Measurements from ENCODE around the genes TNFSF18 and ZBTB37.

DNA sequence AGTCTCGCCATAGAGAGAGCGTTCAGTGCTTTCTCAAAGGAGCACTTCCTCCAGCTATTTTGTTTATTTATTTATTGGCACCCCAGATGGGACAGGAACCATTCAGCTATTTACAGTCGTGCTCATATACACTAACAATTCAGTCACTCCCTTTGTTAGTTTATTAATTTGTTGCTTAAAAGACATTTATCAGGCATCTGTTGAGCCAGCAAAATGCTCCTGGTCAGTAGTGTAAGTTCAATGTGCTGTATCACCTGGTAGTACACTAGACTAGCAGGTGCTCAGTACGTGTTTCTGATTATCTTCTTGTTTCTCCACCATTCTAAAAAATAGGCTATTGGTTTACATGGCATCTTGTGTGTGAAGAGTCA lies 156.2 kb downstream of the DNM3 start:
- PRO-cap, result no peak

- PRO-cap, result no peak
Measured at GRCh38 chr1:172109074-172110025, 268.1 kb downstream of the DNM3 start.

GRCh38 chr1:172399197-172399784 lies 21.2 kb upstream of the C1orf105 start:
- PRO-cap, result unidirectional peak, minus-strand start at chr1:172399468; unidirectional peak, minus-strand start at chr1:172399531

DNA sequence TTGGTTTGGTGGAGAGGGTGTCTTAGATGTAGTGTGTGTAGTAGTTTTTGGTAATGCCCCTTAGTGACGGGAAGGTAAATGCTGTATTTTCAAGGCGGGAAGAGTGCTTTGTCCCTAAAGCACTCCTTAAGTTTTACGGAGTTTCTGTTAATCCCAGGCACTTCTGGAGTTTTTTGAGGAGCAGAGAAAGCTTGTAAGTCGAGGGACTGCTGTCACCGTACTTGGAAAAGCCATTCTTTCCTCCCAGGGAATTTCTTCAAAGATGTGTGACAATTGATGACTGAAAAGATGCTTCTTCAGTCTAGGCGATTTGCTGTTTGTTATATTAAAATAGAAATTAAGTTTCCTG lies 1.1 kb downstream of the SUCO start:
- PRO-cap, result no peak

DNA sequence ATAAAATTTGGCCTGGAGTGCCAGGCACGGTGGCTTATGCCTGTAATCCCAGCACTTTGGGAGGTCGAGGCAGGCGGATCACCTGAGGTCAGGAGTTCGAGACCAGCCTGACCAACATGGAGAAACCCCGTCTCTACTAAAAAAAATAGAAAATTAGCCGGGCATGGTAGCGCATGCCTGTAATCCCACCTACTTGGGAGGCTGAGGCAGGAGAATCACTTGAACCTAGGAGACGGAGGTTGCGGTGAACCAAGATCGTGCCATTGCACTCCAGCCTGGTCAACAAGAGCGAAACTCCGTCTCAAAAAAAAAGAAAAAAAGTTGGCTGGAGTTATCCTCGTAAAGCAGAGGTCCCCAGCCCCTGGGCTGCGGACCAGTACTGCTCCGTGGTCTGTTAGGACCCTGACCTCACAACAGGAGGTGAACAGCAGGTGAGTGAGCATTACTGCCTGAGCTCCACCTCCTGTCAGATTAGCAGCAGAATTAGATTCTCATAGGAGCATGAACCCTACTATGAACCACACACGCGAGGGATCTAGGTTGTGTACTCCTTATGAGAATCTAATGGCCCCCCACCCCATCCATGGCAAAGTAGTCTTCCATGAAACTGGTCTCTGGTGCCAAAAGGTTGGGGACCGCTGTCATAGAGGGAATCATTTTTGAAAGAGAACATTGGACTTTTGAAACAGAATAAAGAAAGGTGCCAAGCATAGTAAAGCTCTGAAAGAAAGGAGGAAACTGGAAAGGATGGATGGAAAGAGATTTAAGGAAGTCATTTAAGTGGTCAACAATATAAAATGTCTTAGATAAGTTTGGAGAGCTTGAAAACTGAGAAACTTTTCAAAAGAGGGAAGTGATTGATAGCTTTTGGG lies 9.4 kb downstream of the SUCO start:
- PRO-cap, result no peak

DNA sequence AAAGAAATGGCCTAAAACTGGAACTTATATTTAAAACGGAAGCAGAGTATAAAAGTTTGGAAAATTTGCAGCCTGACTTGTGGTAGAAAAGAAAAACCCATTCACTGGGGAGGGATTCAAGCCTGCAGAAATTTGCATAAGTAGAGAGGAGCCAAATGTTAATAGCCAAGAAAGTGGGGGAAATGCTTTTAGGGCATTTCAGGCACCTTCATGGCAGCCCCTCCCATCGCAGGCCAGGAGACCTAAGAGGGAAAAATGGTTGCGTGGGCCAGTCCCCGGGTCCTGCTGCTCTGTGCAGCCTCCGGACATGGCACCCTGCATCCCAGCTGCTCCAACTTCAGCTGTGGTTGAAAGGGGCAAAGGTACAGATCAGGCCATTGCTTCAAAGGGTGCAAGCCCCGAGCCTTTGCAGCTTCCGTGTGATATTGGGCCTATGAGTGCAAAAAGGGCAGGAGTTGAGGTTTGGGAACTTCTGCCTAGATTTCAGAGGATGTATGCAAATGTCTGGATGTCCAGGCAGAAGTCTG lies 30.7 kb downstream of the SUCO start:
- PRO-cap, result no peak

- PRO-cap, result no peak
Measured at GRCh38 chr1:172775600-172776373, 116.9 kb downstream of the FASLG start.

DNA sequence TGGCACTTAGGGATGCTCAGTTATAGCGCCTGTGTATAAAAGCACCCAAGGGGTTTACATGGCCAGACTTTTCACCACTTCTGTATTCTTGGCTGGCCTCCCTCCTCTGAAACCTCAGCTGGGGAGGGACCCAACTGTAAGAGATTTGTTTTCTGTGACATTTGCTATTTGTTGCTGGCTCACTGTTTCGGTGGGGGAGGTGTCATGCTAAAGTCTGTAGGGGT lies 159.9 kb downstream of the FASLG start:
- PRO-cap, result no peak

GRCh38 chr1:173050765-173051086 lies at the start of gene TNFSF18:
Gene TNFSF18, minus strand, starts transcription at chr1:173050941.
- PRO-cap, result no peak

DNA sequence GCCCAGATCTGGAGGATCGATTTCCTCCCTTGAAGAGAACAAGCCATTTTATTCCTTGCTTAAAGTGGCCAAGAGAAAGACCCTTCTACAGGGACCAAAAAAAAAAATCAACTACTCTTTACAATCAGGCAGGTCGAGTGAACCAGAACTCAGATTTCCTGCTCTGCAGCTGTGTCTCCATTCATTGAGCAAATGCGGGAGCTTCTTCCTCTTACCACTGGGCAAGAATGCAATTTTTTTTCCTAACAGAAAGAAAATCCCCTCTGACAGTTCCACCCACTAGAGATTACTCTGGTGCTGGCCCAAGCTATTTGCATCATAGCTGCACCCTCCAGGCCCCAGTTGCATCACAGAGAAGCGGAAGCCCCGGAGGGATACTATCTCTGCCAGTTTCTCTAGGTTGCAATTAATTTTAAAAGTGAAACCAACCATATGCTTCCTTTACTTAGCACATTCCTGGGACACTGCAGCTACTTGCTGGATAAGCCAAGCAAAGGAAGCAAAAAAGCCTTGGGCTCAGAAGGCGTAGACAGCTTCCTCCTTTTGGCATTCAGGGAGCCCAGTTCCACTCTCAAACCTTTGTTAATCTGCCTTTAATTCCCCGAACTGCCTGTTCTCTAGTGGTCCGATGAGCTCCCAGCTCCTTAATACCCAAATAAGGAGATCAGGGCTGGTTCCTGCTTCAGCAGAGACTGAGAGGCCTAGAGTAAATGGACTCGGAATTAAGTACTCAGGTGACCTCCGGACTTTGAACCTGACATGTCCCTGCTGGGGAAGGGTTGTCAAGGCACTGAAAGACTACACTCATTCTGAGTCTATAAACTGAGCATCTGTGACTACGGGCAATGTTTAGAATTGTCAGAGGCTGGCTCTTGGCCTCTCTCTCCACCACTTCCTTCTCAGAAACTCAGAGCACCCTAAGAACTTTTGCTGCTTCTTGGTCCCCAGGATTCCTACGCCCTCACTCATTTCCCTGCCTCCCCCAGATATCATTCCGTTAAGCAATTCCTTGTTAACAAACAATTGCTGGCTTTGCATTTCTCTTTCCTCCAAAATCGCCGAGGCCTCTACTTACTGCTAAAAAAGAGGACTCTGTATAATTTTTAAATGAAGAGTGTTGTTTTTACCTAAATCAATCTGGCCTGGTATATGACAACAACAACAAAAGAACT lies 72.5 kb upstream of the TNFSF18 start:
- PRO-cap, result bidirectional peak, plus-strand start at position 502 of the sequence, minus-strand start at position 186 of the sequence

DNA sequence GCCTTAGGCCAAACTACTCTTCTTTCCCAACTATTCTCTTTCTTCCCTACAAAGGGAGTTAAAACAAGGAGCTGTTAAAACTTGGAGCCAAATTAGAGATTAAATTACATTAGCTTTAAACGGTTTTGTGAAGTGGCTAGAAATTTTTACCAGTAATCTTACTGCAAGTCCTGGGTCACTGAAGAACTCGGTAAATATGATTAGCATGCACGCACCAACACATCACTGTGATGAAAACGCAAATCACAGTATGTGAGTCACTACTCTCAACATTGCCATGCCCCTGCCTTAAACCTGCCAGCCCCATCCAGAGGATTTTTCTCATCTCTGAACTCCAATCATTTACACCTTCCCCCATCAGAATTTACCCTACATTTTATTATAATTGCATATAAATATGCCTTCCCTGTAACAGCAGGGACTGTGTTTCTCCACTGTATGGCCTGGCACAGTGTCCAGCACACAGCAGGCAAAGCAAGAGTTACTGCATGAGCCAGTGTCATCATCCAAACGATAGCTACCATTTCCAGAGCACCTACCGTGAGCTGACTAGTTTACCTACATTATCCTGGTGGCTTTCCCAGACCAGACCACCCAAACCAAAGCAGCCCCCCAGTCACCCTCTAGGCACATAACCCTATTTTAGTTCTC lies 1.3 kb upstream of the PRDX6 start:
- PRO-cap, result bidirectional peak, plus-strand start at position 291 of the sequence, minus-strand start at position 198 of the sequence

- PRO-cap, result no peak
Measured at GRCh38 chr1:173489159-173489842, 12.2 kb downstream of the PRDX6 start.

DNA sequence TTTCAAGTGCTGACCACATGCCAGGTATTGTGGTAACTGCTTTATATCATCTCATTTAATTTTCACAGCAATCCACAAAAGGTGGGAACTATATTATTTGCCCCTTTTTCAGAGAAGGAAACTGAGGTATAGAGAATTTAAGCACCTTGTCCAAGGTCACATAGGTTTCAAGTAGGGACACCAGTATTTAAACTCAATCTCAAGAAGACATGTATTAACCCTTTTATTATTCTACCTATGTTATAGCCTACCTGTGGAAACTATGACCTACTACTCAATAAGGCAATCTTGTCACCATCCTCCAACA lies 10.2 kb downstream of the TEX50 start:
- PRO-cap, result no peak

DNA sequence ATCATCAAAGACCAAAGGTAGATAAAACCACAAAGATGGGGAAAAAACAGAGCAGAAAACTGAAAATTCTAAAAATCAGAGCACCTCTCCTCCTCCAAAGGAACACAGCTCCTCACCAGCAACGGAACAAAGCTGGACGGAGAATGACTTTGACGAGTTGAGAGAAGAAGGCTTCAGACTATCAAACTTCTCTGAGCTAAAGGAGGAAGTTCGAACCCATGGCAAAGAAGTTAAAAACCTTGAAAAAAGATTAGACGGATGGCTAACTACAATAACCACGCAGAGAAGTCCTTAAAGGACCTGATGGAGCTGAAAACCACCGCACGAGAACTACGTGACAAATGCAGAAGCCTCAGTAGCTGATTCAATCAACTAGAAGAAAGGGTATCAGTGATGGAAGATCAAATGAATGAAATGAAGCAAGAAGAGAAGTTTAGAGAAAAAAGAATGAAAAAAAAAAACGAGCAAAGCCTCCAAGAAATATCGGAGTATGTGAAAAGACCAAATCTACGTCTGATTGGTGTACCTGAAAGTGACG lies 12.0 kb downstream of the KLHL20 start:
- PRO-cap, result no peak

GRCh38 chr1:173856107-173856915 lies 11.9 kb upstream of the ZBTB37 start:
- PRO-cap, result no peak

DNA sequence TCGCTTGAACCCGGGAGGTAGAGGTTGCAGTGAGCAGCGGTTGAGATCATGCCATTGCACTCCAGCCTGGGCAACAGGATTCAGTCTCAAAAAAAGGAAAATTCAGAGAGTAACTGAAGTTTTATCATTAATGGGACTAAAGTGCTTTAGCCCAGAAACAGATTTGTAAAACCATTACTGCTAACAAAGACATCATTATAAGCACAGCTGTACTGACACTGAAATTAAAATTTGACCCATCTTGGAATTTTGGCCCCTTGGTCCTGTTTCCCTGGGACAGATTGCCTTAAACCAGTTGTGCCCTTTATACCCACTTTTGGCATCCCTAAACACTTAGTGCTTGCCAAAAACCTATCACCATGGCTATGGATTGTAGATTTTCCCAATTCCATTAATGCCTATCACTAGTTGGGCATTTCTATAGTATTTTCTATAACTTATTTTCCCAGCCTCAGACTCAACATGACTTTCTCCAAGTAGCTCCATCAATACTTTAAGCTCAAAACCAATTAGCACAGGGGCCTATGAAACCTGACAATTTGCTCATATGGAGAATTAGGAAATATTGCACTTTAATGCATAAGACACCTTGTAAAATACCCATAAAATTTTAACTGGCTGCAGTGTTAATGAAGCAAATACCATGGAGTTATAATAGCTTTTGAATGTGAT lies 4.9 kb upstream of the ZBTB37 start:
- PRO-cap, result no peak

- PRO-cap, result no peak
Measured at GRCh38 chr1:173863833-173864101, 4.4 kb upstream of the ZBTB37 start.

- PRO-cap, result bidirectional peak, plus-strand start at chr1:173868218, minus-strand start at chr1:173867991; bidirectional peak, plus-strand start at chr1:173868439, minus-strand start at chr1:173868448; bidirectional peak, plus-strand start at chr1:173868809, minus-strand start at chr1:173868713
Measured at GRCh38 chr1:173868133-173869132, at the start of gene ZBTB37. Gene ZBTB37, plus strand, starts transcription at chr1:173868380.

GRCh38 chr1:173916970-173917177 lies 253 bp downstream of the SERPINC1 start:
- PRO-cap, result no peak

DNA sequence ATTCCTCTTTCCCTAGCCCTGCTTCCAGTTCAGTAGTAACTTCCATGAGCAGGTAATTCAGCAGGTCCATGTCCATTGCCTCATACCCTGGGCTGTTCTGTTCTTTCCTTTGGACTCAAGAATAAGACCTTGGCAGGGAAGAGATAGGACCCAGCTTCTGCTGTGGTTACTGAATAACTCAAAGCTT lies 8.1 kb upstream of the SERPINC1 start:
- PRO-cap, result no peak

Measured in mucosa of descending colon (tissue), 1 donor.